Myometrial cell (primary cell): Measurements from ENCODE around the gene SLC39A11.

- RAMPAGE, long total RNA: no peak
Observed at GRCh38 chr17:69065484-69066319, 5.0 kb upstream of the ABCA9 start.

GRCh38 chr17:69576819-69577550 is 162.5 kb downstream of the MAP2K6 start:
- RAMPAGE, long total RNA: no peak

GRCh38 chr17:70053378-70054226 is 21.4 kb upstream of the KCNJ16 start:
- RAMPAGE, long total RNA: no peak

DNA sequence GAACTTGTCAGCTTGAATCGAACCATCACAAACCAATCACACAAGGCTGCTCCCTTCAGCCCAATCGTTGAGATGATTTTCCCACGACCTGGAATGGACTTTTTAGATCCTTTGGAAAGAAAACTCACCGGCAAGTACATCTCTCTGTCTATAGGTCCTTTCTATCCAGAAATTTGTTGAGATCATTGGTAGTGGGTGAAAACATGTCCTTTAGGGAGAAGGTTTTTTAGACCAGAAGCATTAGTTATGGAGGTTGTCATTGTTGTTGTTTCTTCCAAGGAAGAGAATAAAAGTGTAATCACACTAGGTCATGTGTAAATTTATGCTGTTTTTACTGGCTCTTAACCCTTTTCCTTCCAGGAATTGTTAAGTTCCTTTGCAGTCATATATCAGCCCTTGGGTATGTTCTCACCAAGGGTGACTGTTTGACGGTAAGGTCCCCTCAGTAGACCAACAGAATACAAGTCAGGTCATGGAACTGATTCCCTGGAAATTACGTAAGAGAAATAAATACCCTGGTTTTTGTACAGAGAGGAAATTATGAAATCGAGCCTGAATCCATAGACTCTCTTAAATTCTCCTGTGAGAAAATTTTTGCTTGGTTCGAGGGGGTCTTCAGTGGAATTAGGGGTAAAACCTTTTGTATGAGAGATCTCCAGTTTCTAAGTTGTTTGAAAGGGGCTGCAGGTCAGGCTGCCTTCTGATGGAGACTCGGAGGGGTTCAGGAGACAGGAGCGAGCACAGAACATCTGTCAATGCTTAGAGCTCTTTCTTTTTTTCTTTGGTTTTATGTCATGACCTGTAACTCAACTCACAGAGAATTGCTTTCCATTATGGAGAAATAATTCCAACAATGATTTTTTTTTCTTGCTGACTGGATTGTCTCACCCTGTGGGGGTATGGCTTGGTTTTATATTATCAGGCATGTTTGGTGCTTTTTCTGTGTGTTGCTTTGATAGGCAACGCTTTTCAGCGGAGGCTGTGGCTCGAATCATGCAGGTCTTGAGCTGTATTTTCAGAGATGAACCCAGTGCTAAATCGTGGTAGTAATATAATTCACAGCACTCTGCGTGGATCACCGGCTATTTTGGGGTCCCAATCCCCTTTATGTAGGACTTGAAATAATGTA is 11.0 kb upstream of the KCNJ2 start:
- RAMPAGE, long total RNA: no peak

DNA sequence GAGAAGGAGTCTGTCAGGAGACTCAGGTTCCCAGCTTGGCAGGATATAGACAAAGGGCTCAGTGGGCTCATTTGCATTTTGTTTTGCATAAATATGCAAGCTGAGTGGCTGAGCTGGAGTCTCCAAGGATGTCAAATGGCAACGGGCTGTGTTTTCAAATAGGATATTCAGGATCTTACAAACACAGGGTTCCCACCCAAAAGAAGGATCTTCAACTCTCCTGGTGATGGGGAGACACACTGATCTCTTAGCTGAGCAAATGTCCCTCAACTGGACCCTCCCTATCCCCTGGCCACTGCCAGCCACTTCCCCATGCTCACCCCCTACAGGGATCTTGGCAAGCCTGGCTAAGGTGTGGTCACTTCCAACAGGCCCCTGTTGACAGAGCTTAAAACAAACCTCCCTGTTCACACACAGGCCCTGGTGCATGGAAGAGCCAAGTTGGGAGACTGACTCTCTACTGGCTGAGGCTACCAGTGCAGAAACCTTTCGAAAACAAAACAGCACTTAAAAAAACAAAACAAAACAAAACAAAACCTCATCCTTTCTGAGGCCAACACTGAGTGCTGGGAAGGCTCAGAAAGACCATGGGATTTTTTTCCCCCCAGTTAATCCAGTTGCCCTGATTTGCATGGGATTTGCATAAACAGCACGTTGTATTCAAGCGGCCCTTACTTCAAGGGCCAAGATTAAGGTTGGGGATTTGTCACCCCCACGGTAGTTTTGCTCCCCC is 61.7 kb downstream of the SOX9 start:
- RAMPAGE, long total RNA: no peak

- RAMPAGE, long total RNA: no peak
Observed at GRCh38 chr17:72413469-72414293, 292.9 kb downstream of the SOX9 start.

GRCh38 chr17:72530000-72530922 is 409.4 kb downstream of the SOX9 start:
- RAMPAGE, long total RNA: no peak

- RAMPAGE, long total RNA: no peak
Observed at GRCh38 chr17:72538588-72539246, 417.9 kb downstream of the SOX9 start.

DNA sequence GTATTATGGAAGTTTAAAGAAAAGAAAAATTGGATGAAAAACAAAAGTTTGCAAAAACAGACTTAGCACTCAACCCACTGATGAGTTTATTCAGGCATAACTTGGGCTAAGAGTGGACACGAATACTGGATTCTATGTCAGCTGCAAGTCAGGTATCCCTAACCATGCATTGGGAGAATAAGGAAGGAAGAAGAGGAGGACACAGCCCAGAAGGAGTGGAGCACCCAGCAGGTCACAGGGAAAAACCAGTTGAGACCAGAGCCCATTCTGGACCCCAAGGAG is 457.4 kb downstream of the SOX9 start:
- RAMPAGE, long total RNA: no peak

- RAMPAGE, long total RNA: no peak
Observed at GRCh38 chr17:72592148-72593062, 471.6 kb downstream of the SOX9 start.

DNA sequence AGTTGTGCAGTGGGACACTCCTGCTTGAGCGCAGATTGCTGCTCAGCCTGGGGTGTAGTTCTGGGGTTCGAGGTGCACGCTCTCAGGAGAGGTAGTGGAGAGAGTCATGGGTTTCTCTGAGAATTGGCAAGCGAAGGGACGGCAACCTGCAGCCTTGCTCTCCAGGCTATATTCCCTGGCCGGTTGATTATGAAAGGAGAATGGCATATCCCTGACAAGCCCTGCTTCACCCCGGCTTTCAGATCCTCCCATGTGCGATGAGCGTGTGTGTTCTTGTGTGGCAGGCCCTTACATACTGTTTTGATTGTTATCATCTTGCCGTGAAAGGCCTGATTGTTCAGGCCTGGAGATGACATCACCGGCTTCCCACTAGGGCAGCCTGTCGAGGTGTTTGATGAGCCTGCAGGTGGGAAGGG is 431.2 kb downstream of the SLC39A11 start:
- RAMPAGE, long total RNA: no peak

DNA sequence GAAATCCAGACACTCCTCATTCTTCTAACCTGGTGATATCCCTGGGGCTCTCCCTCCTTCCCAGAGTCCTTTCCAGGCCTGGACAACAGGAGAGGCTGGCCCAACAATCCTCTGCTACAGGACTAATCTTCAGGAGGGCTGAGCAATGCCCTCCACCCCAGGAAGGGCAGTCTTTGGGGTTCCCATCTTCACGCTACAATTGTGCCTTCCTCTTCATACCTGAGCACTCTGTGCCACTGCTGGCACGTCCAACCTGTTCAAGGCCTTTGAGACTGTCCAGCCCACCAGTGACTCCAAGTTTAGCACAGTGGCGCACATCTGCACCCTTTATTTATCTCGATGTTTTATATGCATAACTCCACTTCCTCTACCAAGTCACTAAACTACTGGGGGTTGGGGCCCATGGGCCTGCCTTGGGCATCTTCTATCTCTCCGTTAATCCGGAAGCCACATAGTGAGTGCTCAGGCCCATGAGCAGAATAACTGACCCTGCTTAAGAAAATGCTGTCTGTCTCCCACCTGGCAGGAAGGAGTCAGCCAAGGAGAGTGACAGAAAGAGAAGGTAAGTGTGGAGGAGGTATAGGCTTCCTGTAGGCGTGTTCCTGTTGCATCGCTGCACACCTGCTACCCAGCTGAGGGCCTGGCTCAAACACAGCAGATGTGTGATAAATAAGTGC is 320.3 kb downstream of the SLC39A11 start:
- RAMPAGE, long total RNA: no peak

- RAMPAGE, long total RNA: no peak
Observed at GRCh38 chr17:72844615-72845763, 247.5 kb downstream of the SLC39A11 start.

GRCh38 chr17:73092405-73093205 is at the start of gene SLC39A11:
Gene SLC39A11 (minus strand): TSS chr17:73092688.
- RAMPAGE, long total RNA: start-site peak on the minus strand at chr17:73092682-73092688, 56 and 74 reads in 2 replicates

- RAMPAGE, long total RNA: no peak
Observed at GRCh38 chr17:73165958-73166691, 1.3 kb downstream of the SSTR2 start.

DNA sequence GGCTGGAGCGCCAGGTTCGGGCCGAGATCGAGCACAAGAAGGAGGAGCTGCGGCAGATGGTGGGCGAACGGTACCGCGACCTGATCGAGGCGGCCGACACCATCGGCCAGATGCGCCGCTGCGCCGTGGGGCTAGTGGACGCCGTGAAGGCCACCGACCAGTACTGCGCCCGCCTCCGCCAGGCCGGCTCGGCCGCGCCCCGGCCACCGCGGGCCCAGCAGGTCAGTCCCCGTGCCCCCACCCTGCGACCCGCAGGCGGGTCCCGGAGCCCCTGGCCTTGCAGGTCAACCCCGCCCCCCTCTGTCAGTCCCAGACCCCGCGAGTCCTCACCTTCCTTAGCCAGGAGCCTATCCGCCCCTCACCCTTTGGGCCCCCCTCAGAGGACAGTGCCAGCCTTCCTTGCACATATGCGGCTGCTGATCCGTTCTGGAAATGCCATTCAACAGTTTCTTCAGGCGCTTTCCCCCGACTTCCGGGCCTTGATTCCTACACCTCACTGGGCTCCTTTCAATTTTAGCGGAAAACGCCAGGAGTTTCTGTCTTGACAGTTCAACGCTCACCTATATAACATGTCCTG is 397 bp downstream of the COG1 start:
- RAMPAGE, long total RNA: no peak

DNA sequence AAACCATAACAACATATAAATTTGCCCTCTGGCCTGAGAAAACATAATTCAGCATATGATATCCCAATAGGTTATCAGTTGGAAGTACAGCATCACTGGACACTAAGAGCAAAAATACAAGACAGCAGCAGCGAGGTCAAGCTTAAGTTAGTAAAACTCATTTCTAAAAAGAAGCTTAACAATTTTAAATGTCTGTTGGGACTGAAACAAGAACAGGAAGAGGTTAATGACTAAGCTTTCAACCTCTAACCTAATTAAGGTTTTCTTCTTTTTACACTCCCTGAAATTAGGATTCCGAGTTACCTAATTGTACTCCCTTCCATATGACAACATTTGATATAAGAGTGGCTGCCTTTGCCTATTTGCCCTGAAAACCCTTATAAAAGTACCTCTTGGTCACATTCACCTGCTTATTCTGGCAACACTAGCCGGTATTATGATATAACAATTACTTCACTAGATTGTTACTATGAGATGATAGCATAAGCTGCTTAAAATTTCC is 4.8 kb downstream of the FAM104A start:
- RAMPAGE, long total RNA: no peak

- RAMPAGE, long total RNA: no peak
Observed at GRCh38 chr17:73231208-73231920, 830 bp downstream of the FAM104A start.

DNA sequence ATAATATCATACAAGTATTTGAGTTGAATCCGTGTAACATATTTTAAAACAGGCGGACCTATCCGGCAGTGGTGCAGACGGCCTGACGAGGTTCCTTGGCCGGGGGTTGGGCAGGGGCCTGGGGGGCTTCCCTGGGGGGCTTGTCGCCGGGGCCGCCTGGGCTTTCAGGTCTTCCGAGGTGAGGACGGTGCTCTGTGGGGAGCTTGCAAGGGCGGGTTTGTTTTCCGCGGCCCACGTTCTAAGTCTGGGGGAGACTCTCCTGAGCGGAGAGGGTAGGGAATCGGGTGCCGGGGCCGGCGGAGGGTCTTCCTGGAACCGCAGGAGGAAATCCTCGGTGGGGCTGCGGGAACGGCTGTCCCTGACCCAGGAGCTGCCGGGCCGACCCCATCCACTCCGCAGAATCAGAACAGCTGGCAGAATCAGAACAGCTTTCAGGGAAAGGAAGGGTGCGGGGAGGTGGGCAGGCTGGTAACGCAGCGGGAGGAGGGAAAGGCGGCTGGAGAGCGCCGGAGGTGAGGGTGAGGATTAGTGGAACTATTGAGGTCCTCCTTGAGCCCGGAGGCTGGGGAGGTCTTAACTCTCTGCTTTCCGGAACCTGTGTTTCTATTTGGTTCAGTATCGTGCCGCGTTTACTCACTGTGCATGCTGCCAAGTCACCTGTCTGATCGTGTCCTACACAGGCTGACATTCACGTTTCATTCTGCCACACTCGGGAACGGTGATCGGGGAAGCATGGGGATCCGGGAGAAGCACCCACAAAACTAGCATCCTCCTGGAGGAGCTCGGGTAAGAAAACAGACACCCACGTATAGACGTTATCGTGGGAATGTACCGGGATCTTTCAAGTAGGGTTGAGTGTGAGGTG is 539 bp downstream of the C17orf80 start:
- RAMPAGE, long total RNA: start-site peak on the plus strand centred at position 140 of the sequence, 39 bp wide, 204 and 103 reads in 2 replicates

DNA sequence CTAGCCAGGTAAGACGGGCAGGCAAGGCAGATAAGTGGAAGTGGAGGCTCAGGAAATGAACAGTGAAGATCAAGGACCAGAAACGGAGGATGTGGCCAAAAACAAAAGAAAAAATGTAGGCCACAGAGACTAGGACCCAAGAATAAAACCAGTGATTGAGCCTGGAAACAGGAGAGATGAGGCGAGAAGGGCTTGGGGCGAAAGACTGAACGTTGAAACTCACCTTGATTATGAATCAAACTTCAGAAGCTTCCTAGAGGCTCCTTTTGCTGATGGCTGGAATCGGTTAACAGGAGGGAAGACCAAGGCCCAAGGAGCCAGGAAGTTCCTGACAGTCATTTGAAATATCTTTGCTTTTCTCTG is 5.6 kb downstream of the C17orf80 start:
- RAMPAGE, long total RNA: no peak